ENCODE results near the genes RPS27 and PYGO2.

- RRBS = no CpG with 5 or more reads among the region's 2 CpGs
These were observed 30.5 kb downstream of the SLC27A3 start for GRCh38 chr1:153805817-153806072.

GRCh38 chr1:153990416-153991407 is at the start of gene RPS27:
Gene RPS27, plus strand, starts transcription at chr1:153990762.
- RRBS = no CpG with 5 or more reads among the region's 41 CpGs

GRCh38 chr1:154180000-154180702 is 11.7 kb downstream of the TPM3 start:
- RRBS = no CpG with 5 or more reads among the region's 3 CpGs

DNA sequence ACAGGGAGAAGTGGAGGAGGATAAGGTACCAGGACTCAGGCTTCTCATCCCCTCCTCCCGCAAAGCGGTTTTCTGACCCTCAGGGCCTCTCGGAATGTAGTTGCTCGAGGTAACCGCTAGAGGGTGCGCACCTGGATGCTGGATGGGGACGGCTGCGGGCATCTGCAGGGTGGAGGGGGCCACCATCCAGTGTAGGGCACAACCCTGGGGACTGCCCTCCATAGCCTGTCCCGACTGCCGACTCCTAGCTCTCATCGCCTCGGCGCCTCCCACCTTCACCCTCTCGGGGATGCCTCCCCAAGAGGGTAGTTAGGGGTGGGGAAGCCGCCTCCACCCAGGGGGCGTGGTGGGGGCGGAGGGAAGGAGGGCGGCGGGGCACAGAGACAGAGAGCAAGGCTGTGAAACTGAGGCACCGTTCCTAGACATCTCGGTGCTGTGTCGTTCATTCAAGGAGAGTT is 656 bp upstream of the ATP8B2 start:
- RRBS = no CpG with 5 or more reads among the region's 22 CpGs

DNA sequence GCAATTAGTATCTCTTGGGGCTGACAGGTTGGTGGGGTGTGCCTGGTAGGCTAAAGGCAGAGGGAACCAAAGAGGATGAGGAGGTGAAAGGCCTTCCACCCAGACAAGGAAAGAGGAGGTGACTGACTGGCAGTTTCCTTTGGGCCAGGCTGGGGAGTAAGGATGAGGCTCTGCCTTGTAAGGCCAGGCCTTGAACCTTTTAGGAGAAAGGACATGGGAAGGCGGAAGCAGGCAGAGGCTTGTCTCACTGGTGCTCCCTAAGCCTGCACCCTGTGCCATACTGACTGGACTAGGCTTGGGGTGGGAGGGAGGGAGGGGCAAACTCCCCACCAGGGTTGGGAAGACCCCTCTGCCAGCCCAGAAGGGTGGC is 1.8 kb downstream of the ATP8B2 start:
- RRBS = no CpG with 5 or more reads among the region's 1 CpG

DNA sequence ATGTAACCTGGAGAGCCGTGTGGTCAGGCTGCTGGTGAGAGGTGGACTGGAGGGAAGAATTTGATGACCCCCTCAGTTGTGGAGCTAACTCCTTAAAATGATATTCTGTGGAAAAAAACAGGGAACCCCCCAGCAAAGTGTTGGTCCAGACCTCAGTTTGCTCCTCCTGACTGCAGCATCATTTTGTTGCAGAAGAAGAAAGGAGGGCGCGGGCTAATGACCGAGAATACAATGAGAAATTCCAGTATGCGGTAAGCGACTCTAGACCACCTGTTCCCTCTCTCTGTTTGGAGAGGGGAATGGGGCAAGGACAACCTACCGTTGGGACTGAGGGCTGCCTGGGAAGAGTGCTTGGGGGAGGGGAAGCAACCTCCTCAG is 4.9 kb downstream of the ATP8B2 start:
- RRBS = no CpG with 5 or more reads among the region's 7 CpGs

GRCh38 chr1:154337106-154338343 is 12.2 kb downstream of the ATP8B2 start:
- RRBS = no CpG with 5 or more reads among the region's 12 CpGs

- RRBS = no CpG with 5 or more reads among the region's 5 CpGs
These were observed 20.5 kb downstream of the IL6R start for GRCh38 chr1:154425530-154426125.

GRCh38 chr1:154608515-154609074 is 609 bp upstream of the ADAR start:
- RRBS = 2% methylated on average over 5 of the region's 28 CpGs

- RRBS = no CpG with 5 or more reads among the region's 13 CpGs
These were observed 22.1 kb downstream of the KCNN3 start for GRCh38 chr1:154847952-154848405.

DNA sequence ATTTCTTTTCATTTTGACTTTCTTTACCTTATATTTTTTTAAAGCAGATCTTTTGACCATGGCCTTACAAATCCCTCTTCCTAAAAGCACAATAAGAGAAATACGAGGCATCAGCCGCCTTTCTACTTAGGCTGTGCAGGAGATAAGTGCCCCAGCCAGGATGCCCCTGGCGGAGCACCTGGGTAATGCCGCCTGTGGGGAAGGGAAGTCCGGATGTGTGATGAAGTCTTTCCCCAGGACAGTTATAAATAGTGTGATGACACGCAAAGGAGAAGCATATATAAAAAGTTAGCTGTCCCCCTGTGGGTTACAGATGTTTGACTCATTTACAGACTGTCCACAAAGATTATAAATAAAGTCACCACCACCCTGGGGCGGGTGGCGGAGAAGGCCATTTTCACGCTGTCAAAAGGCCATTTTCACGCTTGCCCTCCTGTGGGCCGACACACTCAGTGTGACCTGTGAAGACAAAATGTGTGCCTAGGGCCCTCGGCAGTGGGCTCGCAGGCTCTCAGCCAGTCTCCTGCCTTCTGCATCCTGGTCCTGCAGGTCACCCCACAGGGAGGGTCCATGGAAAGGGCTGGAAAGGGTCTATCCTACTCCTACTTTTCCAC is 6.3 kb downstream of the KCNN3 start:
- RRBS = no CpG with 5 or more reads among the region's 13 CpGs

DNA sequence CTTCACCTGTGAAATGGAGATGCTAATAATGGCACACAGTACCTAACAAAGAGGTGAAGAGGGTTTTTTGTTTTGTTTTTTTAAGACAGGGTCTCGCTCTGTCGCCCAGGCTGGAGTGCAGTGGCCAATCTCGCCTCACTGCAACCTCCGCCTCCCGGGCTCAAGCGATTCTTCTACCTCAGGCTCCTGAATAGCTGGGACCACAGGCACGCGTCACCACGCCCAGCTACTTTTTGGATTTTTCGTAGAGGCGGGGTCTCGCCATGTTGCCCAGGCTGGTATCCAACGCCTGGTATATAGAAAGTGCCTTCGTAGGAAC is 541 bp downstream of the PMVK start:
- RRBS = no CpG with 5 or more reads among the region's 14 CpGs

DNA sequence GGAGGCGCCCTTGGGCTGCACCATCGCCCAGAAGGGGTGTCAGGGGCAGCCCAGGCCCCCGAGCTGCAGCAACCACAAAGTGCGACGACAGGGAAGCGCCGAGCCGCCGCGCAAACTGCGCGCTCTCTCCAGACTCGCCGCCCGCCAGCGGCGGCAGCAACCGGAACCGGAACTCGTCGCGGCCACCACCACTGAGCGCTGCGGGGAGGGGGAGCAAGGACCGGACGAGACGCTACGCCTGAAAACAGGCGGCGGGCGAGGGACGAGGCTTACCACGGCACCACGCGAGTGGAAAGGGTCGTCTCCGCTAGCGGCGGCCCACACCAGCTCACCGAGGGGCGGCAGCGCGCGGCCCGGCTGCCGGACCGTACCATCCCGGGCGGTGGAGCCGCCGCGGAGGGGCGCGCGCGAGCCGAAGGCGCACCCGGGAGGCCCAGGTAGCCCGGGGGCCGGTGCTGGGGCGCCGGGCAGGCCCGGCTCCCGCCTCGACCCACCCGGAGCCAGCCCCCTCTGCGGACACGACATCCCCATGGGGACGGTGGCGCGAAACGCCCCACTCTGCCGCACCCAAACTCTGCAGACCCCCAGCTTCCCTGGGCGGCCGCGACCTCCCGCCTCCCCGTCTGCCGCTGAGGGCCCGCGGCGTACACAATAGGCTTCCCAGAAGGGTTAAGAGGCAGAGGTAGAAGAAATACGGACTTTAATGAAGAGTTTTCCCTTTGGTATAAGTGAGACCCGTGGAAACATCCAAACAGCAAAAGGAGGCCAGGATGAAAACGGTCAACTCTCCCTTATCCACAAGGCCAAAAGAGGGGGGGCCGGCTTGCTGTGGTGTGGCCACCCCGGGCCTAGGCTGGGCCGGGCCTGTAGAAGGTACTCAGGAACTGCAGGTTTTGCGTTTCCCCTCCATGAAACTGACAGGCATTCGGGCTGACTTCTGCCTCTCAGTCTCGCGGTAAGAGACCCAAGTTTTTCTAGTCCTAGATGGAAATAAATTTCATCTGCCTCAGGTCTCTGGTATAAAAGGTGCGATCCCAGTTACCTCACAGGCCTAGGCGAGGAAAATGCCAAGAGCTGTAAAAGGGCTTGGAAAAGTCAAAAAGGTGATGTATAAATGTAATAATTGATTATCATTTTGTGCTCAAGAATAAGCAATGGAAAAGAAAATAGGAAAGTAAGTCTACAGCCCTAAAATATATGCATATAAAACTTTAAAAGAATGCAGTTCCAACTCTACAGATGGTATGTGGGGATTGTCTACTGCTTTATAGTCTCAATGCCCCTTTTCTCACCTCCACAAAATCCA is at the start of gene PYGO2:
PYGO2 (minus strand) TSS at position 168 of the 1,306 bp plus-strand sequence.
- RRBS = 1% methylated on average over 19 of the region's 95 CpGs

- RRBS = no CpG with 5 or more reads among the region's 7 CpGs
These were observed 1.2 kb downstream of the SHC1 start for GRCh38 chr1:154969243-154969792.

DNA sequence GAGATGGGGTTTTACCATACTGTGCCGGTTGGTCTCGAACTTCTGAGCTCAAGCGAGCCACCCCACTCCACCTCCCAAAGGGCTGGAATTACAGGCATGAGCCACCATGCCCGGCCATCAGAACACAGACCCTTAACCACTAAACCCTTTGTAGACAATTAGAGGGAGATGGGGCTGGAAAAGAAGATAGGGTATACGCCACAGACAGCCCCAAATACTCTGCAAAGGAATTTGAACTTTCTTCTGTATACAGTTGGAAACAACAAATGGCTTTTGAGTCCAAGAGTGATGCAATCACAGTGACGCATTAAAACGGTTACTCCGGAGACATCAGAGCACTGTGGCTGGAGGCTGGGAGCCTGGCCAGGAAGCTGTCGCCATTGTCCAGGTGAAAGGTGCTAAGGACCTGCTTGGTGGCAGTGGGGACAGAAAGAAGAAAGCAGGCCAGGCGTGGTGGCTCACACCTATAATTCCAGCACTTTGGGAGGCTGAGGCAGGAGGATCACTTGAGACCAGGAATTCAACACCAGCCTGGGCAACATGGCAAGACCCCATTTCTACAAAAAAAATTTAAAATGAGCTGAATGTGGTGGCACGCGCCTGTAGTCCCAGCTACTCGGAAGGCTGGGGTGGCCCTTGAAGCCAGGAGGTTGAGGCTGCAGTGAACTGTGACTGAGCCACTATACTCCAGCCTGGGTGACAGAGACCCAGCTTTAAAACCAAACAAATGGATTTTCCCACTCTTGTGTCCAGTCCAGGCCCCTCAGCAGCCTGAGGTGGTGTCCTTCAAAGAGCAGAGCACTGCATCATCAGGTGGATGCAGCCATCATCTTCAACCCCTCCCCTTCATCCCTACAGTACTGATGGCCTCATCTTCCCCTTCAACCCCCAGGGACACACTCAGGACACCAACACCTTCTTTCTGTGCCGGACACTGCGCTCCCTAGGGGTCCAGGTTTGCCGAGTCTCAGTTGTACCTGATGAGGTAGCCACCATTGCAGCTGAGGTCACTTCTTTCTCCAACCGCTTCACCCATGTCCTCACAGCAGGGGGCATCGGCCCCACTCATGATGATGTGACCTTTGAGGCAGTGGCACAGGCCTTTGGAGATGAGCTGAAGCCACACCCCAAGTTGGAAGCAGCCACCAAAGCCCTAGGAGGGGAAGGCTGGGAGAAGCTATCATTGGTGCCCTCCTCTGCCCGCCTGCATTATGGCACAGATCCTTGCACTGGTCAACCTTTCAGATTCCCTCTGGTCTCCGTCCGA is 4.5 kb downstream of the FLAD1 start:
- RRBS = no CpG with 5 or more reads among the region's 21 CpGs

DNA sequence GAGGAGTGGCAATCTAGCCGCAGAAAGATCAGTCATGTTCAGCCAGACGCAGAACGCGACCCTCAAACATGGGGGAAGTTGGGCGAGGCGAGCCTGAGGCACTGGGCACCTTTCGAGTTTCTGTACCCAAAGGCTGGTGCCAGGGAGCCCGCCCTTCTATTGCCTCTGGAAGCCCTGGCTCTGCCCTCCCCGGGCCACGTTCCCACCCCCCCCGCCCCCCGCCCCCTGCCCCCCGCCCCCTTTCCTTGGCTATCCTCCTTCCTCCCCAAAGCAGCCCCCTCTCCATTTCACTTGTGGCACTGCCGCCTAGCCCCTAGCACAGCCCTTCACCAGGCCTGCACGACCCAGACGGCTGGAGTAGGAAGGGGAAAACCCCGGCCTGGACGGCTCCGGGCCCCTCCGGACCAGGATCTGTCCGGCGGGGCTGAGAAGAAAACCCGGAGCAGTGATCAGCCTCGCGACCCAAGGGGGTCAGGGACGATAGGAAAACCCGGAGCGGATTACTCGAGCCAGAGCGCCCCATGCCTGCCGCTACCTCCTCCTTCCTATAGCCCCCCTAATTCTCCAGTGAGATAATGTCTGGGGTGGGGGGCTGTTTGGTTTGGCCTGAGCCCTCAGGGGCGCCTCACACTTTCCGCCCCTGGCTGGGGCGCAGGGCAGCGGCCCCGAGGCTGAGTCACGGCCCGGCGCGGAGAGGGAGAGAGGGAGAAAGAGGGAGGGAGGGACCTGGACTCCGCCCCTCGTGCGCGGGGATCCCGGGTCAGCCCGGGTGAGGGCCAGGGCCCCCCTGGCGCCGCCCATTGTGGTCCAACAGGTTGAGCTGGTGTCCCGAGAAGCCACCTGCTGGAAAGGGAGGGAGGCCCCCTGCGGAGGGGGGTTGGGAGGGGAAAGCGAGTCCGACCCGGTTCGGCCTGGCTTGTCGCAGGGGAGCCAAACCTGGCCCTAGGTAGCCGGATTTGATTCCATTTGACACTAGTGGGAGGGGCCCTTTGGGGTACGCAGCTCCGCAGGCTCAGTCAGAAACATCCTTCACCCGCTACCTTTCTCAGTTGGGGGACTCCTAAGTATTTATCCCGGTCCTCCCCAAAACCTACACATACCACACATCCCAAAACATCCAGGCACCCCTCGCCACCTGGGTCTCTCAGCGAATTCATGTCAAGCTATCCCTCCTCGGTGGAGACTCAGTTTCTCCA is 1.8 kb upstream of the ZBTB7B start:
- RRBS = 1% methylated on average over 17 of the region's 63 CpGs

DNA sequence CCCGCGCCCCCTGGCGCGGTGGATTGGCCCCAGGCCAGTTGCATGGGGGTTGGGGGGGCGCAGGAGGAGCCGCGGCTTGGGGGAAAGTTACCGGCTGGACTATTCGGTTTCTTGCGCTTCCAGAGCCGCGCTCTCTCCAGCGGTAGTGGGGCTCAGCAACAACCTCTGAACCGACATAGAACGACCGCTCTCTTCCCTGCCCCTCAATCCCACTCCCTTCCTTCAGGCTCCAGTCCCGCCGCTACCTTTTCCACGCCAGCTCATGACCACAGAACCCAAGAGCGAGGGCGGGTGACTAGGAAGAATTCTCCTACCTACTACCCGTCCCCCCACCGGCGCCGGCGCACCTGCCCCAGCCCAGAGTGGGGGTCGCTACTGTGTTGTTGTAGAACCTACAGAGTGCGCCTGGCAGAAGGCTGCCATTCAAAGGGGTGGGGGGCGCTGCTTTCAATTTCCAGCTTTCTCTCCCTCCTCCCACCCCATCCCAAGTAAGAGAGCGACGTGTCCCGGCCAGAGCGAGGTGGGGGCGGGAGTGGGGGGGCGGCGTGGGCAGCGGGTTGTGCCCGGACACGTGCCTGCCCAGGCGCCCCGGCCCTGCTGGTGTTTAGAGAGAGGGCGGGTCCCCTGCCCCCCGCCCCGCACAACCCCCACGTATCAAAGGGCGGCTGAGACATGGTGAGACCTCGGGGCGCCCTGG is 916 bp downstream of the ZBTB7B start:
- RRBS = 3% methylated on average over 7 of the region's 48 CpGs

DNA sequence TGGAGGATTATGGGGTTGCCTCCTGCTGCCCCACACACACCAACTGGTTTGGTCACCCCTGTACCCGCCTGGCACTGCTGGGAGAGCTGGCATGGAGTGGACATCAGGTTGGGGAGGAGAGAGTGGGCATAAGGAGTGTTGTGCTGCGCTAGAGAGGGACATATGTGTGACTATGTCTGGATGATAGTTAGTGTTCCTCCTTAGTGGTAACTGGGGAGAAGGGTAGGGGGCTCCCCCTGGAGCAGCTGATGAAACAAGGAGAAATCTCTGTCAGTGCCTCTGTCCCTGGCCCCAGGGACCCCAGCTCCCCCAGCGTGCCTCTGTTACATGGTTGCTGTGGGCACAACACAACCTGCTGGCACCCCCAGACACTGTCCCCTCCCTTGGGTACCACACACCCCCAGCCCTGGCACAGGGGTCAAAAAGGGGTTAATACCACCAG is 1.9 kb downstream of the ZBTB7B start:
- RRBS = no CpG with 5 or more reads among the region's 3 CpGs

DNA sequence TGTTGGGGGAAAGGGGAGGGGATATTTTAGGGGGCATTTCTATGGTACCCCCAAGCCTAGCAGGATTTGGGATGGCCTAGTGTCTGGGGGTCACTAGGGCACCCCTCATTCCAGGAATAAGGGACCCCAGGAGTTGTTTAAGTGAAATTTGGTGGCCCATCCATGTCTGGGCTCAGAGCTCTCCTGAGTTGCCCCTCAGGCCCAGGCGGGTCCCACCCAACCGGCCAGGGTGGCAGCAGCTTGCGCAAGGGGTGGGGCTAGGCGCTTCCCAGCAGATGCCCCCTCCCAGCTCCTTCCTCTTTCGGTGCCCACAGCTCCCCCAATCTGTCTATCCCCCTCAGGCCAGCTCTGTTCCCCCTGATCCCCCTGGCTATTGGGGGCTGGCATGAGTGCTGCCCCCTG is 5.2 kb downstream of the ZBTB7B start:
- RRBS = no CpG with 5 or more reads among the region's 5 CpGs

GRCh38 chr1:155014566-155015972 is 12.5 kb downstream of the ZBTB7B start:
- RRBS = 95% methylated on average over 10 of the region's 48 CpGs

Data from SK-N-MC (cell line).